Smooth muscle cell (in vitro differentiated cells): ENCODE measurements around a stretch of chr6.

- RAMPAGE, long total RNA = no peak
These were observed 55.1 kb upstream of the TBC1D7 start for GRCh38 chr6:13383447-13383900.

GRCh38 chr6:13397952-13398531 is 69.7 kb upstream of the TBC1D7 start:
- RAMPAGE, long total RNA = no peak

DNA sequence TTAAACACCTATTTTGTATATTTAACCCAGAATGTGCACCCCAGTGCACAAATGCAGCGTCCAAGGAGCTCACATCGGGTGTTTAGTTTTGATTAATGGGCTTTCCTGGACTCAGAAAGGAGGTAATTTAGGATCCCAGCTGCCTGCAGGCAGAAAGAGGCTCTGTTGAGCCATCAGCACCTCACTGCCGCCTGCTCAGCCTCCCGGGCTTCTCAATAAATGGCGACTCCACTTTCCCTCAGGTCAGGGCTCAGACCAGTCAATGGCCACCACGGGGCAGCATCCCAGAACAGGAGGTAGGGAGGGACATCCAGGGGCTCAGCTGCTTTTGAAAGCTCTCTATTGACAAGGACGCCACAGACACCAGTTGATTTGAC is 70.2 kb upstream of the TBC1D7 start:
- RAMPAGE, long total RNA = no peak

DNA sequence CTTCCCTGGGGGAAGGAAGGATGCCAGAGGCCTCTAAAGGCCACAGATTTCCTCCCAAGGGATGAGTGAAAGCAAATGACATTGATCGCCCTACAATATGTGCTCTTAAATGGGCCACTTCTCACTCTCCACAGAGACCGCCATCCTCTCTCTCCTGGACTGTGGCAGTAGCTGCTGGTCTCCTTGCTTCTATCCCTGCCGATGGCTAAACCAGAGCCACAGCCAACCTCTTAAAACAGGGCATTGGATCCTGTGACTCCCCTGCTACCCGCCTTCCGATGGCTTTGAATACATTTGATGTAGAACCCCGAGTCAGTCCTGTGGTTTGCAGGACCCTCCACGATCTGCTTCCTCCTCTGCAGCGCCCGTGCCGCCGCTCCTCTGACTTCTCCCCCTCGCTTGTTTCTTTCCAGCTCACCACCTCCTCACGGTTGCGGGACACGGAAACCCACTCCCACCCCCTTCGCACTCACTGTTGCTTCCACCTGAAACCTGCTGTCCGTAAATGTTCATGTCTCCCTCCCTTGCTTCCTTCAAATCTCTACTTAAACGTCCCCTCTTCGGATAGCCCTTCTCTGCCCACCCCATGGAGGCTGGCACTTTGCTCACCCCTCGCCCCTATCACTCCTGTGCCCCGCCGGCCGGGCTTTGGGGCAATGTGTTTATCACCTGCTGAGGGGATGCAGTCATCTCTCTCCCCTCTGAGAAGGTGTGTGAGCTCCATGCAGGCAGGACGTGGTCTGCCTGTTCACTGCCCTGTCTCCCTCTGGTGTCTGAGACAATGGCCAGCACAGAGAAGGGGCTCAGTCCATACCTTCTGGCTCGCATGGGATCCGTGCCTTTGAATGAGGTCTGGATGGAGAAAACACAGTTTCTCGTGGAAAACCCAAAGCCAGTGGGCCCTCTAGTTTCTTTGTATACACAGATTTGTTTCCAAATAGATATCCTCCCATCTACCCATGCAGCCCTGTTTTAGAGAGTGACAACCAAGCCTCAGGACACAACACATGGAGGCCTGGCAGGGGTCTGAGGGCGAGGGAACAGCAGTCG is 67.8 kb downstream of the GFOD1 start:
- RAMPAGE, long total RNA = no peak

GRCh38 chr6:13448024-13448709 is 39.2 kb downstream of the GFOD1 start:
- RAMPAGE, long total RNA = no peak

GRCh38 chr6:13454500-13455347 is 32.7 kb downstream of the GFOD1 start:
- RAMPAGE, long total RNA = no peak

GRCh38 chr6:13523770-13524419 is 36.5 kb upstream of the GFOD1 start:
- RAMPAGE, long total RNA = no peak

- RAMPAGE, long total RNA = no peak
These were observed 12.9 kb upstream of the SIRT5 start for GRCh38 chr6:13561562-13561927.

- RAMPAGE, long total RNA = no peak
These were observed 2.5 kb downstream of the MCUR1 start for GRCh38 chr6:13811710-13812303.

- RAMPAGE, long total RNA = no peak
These were observed 26.1 kb upstream of the CD83 start for GRCh38 chr6:14091553-14091875.

- RAMPAGE, long total RNA = no peak
These were observed 159.4 kb downstream of the CD83 start for GRCh38 chr6:14276830-14277455.

DNA sequence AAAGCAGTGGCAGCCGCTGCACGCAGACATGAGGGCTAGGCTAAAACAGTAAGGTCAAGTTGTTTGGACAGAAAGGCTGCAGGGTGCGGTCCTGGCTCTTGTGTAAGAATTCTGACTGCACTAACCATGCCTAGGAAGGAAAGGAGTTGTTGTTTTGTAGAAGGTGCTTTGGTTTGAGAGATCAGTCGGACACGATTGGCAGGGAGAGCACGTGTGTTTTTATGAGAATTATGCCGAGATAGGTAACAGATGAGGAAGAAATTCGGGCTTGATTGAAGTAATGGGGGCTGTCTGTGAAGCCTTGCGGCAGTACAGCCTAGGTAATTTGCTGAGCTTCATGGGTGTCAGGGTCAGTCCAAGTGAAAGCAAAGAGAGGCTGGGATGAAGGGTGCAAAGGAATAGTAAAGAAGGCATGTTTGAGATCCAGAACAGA is 181.5 kb downstream of the CD83 start:
- RAMPAGE, long total RNA = no peak

DNA sequence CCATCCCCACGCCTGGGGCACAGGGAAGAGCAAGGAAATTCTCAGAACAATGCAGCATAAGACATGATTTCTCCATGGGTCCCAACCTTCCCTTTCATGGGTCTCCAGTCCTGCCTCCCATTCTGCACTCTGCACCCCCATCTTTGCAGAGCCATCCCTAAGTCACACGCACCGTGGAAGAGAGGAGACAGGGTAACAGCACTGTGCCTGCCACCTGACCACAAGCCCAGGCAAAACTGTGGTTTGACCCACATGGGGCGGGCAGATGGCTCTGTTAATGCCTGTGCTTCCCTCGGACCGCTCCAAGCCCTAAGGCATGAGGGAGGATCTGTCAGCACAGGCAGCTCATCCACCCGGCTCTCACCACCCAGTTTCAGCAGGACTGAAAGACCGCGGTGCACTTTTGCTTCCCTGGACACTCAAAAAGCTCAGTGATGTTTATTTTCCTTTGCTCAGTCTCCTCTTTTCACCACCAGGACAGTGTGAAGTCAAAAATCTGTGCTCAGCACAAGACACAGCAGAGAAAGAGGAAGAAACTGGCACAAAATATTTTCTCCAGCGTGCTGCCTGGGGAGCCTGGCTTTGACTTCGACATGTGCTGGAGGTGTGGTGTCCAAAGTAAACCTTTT is 441.9 kb upstream of the JARID2 start:
- RAMPAGE, long total RNA = no peak

GRCh38 chr6:15244188-15244621 is 1.7 kb upstream of the JARID2 start:
- RAMPAGE, long total RNA = no peak

DNA sequence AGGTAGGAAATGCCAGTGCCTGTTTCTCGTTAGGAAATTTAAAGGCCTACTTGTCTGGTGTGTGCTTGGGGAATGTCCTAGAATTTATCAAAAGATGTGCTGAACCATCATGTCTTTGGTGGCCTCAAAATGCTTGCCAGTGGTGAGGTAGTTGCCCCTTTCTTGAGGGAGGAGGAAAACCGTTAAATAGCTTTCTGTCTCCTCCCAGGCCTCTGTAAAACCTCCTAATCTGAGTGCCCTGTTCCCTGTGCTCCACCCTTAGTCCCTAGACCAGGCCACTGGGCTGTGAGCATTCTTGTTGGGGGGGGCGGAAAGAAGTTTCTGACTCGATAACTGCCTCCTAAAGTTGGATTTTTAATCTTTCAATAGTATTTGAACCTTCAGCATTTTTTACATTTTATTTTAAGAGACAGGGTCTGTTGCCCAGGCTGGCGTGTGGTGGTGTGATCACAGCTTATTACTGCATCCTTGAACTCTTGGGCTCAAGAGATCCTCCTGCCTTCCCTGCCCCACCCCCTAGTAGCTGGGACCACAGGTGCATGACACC is 23.2 kb downstream of the JARID2 start:
- RAMPAGE, long total RNA = no peak

GRCh38 chr6:15317815-15318158 is 71.9 kb downstream of the JARID2 start:
- RAMPAGE, long total RNA = no peak

- RAMPAGE, long total RNA = no peak
These were observed 82.8 kb downstream of the JARID2 start for GRCh38 chr6:15328340-15329454.

GRCh38 chr6:15353893-15354573 is 108.2 kb downstream of the JARID2 start:
- RAMPAGE, long total RNA = no peak

GRCh38 chr6:15366142-15366958 is 120.5 kb downstream of the JARID2 start:
- RAMPAGE, long total RNA = no peak

- RAMPAGE, long total RNA = no peak
These were observed 125.8 kb downstream of the JARID2 start for GRCh38 chr6:15371744-15372058.